Endothelial cell of umbilical vein (primary cell): ENCODE results near the gene FAM222B.

GRCh38 chr17:28841735-28843089 lies at the start of gene FAM222B:
TSS of gene FAM222B (minus strand) at chr17:28842790.
- PRO-cap = bidirectional peak, plus-strand start at chr17:28842386, minus-strand start at chr17:28842385; bidirectional peak, plus-strand start at chr17:28842885, minus-strand start at chr17:28842783
CAGE:
- cytosol, long polyA minus RNA = start-site peak on the minus strand at chr17:28842765-28842805, 26 reads
- cytosol, long polyA plus RNA = start-site peak on the minus strand at chr17:28842750-28842812, 44 and 68 reads in 2 replicates
- long polyA plus RNA = no peak
- nucleus, long polyA minus RNA = start-site peak on the minus strand at chr17:28842429-28842757, 169 reads
- nucleus, long polyA plus RNA = start-site peak on the minus strand at chr17:28842753-28842814, 84 and 73 reads in 2 replicates

- PRO-cap = no peak
CAGE:
- cytosol, long polyA minus RNA = no peak
- cytosol, long polyA plus RNA = no peak
- long polyA plus RNA = no peak
- nucleus, long polyA minus RNA = no peak
- nucleus, long polyA plus RNA = no peak
Observed at GRCh38 chr17:28891493-28892136, 5.9 kb downstream of the FLOT2 start.

DNA sequence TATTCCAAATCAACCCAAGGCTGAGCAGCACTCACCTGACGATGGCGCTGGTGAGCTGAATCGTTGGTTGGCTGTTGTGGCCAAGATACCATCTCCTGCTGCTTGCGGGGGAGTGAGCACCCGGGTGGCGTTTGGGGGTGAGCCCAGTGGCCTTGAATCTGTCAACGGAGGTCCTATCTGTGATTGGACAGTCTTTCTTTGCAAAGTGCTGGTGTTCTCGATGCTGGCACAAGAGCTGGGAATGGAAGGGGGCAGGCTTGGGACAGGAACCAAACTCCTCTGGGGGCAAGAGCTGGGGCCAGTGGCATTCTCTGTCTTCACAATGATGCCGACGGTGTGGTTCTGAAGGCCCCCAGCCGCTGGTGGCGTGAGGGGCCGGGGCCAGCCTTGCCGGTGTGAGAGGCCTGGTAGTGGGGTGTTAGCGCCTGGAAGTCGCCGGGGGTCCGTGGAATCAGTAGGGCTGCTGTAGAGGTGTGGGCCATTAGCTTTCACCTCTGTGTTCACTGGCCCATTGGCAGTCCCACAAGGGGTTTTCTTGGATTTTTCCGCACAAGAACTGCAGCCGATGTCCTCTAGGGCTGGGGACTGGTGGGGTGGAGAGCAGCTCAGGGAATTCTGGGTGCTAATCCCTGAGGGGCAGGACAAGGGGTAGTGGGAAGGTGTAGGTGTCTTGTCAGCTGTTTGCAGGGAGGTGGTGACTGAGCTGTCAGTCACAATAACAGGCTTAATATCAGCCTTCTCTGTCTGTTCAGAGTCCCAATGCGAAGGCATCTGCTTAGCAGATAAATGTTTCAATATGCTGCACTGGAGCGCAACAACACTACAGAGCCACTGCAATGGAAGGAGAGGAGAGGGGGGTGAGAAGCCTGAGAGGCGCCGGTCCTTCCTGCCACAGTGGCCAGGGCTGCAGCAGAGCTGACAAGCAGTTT lies 9.8 kb upstream of the DHRS13 start:
- PRO-cap = no peak
CAGE:
- cytosol, long polyA minus RNA = no peak
- cytosol, long polyA plus RNA = no peak
- long polyA plus RNA = no peak
- nucleus, long polyA minus RNA = no peak
- nucleus, long polyA plus RNA = no peak

DNA sequence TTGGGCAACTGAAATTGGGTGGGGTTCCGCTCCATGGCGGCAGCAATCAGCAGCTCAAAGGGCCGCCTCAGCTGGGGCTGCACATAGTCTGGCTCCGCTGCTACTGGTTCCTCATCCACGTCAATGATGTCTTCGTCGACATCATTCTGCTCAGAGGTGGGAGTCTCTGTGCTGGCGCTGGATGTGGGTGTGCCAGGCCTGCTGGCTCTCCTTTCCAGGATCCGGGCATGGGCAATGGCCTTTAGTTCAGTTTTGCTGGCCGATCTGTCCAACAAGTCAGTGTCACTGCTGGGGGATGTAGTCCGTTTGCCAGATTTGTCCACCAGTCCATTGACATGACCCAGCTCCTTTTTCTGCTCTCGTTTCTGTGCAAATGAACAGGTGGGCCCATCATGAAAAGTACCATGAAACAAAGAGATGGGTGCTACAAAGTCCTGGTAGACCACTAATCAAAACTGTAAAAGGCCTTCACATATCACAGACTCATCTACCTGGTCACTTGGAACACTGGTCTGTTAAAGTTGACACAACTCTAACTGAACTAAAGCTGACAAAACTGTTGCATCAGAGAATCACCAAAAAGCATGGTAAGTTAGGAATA lies 21.2 kb upstream of the DHRS13 start:
- PRO-cap = no peak
CAGE:
- cytosol, long polyA minus RNA = no peak
- cytosol, long polyA plus RNA = no peak
- long polyA plus RNA = no peak
- nucleus, long polyA minus RNA = no peak
- nucleus, long polyA plus RNA = no peak

- PRO-cap = no peak
CAGE:
- cytosol, long polyA minus RNA = no peak
- cytosol, long polyA plus RNA = no peak
- long polyA plus RNA = no peak
- nucleus, long polyA minus RNA = no peak
- nucleus, long polyA plus RNA = no peak
Observed at GRCh38 chr17:28926769-28927212, 23.9 kb upstream of the DHRS13 start.

DNA sequence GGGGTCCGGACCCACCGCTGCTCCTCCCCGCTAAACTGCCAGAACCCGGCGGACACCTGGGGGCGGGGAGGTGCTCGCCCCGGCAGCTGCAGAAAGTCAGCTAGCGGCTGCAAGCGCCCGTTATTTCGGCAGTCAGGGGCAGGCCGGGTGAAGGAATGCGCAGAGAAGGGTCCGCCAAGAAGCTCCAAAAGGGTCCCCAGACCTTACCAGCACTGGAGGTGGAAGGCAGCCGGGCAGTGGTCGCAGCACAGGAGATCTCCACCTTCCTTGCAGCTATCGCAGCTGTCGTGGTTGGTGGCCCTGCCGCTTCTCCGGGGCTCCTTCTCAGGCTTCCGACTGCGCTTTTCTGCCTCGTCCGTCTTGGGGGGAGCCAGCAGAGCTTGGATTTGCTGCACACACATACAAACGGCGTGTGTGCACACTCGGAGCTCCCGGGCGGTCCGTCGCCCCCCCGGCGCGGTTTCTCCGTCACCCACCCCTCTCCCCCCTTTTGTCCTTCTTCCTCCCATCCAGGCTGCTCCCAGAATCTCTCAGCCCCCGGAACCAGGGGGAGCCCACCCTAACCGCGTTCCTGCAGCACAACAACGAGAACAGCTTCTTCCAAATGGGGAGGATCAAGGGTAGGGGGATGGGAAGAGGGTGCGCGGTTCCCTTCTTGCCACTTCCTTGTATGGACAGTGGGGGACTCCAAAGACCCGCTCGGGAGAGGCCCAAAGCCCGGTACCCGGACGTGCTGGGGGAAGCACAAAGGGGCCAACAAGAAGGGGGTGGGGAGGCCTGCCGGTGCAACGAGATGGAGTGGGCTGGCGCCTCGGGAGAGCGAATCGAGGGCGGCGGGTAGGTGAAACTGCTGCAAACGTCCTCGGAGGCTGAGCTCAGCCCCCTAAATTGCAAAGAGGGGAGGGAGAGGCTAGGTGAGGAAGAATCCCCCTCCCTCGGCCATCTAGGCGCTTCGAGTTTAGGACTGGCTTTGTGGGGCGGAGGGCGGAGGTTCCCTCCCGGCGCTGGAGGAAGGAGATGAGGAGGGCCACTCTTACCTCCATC lies 1.1 kb downstream of the PHF12 start:
- PRO-cap = bidirectional peak, plus-strand start at position 131 of the sequence, minus-strand start outside the sequence; bidirectional peak, plus-strand start at position 384 of the sequence, minus-strand start at position 348 of the sequence; bidirectional peak, plus-strand start at position 759 of the sequence, minus-strand start at position 586 of the sequence
CAGE:
- cytosol, long polyA minus RNA = start-site peak on the minus strand centred at position 482 of the sequence, 250 bp wide, 16 reads
- cytosol, long polyA plus RNA = start-site peak on the minus strand centred at position 503 of the sequence, 487 bp wide, 27 and 32 reads in 2 replicates
- long polyA plus RNA = start-site peak on the minus strand centred at position 588 of the sequence, 341 bp wide, 16 and 40 reads in 2 replicates
- nucleus, long polyA minus RNA = start-site peak on the plus strand centred at position 640 of the sequence, 308 bp wide, 162 reads
- nucleus, long polyA plus RNA = no peak

DNA sequence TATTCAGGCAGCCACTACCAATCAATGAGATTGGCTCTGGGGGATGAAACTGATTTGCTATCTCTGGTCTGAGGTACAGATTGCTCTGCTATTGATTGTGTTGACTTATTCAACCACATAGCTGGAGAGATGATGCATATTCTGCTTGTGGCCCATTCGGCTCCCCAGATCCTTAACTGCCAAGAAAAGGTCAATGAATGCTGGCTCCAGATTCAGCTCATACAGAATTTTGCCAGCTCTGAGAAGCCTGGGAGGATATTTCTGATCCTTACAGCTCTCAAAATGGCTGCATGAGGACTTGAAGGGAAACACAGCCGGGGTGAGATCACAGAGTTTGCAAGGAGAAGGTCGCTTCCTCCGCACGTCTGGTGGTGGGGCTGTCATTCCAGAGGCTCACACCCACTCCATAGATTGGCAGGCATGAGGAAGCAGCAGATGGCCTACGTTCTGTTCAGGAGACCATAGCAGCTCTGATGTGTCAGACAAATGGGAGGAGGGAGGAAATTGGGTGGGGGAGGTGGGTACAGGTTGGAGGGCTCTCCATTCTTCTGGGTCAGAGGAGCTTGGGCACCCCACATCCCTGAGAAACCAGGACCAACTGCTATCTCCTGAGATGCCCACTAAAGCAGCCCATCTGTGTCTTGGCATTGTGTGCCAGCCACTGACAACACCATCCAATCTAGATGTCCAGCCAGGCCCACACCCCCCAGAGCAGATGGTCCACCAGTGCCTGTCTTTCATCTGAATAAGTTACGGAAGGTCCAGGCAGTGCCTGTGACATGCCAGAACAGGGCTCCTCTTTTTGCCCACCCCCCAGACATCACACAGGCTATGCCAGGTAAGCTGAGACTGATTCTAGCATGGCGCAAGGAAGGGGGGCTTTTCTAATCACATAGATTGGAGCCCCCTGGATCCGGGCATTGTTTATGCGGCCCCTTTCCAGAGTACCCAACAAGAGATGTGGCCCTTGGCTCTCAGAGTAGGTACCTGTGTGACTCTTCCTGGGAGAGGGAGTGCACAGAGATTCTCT lies 22.1 kb downstream of the SEZ6 start:
- PRO-cap = no peak
CAGE:
- cytosol, long polyA minus RNA = no peak
- cytosol, long polyA plus RNA = no peak
- long polyA plus RNA = no peak
- nucleus, long polyA minus RNA = no peak
- nucleus, long polyA plus RNA = no peak

- PRO-cap = no peak
CAGE:
- cytosol, long polyA minus RNA = no peak
- cytosol, long polyA plus RNA = no peak
- long polyA plus RNA = no peak
- nucleus, long polyA minus RNA = no peak
- nucleus, long polyA plus RNA = no peak
Observed at GRCh38 chr17:29031932-29032449, 10.9 kb upstream of the PIPOX start.

DNA sequence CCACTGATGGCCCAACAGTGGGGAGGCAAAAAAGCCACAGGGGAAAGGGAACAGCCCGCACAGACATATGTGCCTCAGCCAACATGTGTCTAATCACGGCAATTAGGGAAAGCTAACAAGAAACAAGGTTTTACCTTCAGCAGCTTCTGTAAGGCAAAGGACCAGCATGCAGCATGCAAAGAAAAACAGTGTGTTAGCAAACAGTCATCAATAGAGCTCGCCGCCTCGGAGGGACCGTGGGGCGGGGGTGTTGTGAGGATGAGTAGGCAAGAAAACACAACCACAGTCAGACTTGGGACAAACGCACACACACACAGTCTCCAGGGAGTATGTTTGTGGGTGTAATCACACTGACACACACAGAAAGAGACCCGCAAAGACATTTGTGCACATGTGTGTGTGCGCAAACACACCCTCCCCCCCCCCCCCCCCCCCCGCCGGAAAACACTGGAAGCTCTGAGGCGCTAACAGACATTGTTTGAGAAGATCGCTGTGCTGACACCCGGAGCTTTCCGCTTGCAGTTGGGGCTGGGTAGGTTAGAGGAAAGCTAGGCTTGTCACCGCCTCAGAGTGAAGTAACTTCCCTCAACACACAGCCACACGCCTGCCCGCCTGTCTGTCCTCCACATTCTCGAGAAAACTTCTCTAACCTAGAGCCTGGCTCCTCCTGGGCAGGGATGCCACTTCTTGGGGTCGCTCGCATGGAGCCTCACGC lies 63.7 kb downstream of the MYO18A start:
- PRO-cap = no peak
CAGE:
- cytosol, long polyA minus RNA = no peak
- cytosol, long polyA plus RNA = no peak
- long polyA plus RNA = no peak
- nucleus, long polyA minus RNA = no peak
- nucleus, long polyA plus RNA = no peak

GRCh38 chr17:29124824-29125332 lies 55.3 kb downstream of the MYO18A start:
- PRO-cap = no peak
CAGE:
- cytosol, long polyA minus RNA = no peak
- cytosol, long polyA plus RNA = no peak
- long polyA plus RNA = no peak
- nucleus, long polyA minus RNA = no peak
- nucleus, long polyA plus RNA = no peak

DNA sequence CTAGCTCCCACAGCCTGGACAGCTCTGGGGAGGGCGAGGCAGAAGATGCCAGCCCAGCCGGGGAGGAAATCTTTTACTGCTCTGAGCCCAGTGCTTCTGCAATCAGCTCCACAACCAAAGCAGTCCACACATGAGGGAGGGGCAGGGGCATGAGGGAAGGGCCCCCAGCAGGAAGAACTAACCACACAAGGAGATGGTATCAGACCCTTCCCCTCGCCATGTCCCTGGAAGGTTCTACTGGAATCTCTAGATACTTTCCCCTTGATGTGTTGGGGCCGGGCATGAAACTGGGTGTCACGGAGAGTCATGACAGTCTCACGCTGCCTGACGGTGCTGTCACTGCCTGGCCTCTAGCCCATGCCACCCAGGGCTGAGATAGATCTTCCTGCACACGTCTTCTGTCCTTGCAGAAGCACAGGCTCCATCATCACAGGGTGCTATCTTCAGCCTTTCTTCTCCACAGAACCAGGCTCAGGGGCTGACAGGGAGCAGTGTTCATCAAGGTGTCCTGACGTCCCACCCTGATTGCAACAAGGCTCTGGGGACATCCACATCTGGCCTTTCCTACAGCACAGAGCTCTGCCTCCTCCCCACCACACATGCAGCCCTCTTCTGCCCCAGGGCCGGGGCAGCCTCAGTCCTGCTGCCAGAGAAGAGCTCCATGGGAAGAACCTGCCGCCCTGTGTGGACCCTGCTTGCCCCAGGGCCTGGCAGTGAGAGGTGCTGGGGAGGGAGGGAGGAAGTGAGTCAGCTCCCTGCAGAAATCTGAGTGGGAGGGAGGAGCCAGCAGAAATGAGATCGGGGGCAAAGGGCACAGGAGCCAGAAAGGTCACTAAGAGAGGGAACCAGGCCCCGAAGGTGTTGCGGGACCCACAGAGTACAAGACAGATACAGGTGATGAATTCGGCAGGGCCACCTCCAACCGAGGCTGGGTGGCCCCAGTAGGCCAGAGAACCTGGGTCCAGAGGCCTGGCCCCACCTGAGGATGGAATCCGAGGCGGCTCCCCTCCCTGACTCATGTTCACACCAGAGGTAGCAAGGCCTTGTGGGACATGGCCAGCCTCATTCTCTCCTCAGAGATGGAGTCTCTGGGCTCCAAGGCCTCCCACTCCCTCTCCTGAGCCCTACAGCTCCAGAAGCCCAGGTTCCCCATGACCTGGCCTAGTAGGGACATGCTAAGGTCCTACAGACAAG lies 25.1 kb downstream of the MYO18A start:
- PRO-cap = no peak
CAGE:
- cytosol, long polyA minus RNA = no peak
- cytosol, long polyA plus RNA = no peak
- long polyA plus RNA = no peak
- nucleus, long polyA minus RNA = no peak
- nucleus, long polyA plus RNA = no peak

DNA sequence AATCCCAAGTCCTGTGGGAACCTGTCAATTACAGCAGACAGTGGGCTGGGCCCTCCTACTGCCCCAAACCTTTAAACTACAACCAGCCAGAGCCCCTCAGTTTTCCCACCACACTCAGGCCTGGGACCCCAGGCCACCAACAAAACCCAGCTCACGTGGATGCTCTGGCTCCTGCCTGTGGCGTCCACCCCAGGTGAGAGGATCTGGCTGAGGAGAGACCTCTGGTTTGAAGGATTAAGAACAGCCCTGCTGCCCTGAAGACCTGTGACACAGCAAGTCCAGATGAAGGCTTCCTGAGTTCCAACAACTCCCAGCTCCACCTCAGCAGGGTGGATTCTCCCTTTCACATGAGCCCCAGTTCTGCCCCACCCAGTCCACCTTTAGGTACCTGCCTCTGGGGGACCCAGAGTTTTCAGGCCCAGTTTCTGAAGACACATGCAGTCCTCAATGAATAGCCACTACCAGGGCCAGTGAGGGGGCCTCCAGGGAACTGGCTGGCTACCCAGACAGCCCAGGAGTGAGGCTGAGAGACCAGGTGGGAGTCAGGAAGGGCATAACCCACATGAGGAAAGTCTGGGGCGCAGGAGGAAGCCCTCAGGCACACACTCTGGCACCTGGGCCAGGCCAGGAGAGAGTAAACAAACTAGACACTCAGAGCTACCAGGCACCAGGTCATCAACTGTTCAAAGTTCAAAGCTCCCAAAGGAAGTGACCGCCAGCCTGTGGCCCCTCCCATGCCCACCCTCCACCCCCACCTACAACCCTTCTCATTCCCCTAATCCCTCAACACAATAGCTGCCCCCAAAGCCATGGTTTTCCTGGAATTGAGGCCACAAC lies 2.3 kb downstream of the MYO18A start:
- PRO-cap = no peak
CAGE:
- cytosol, long polyA minus RNA = no peak
- cytosol, long polyA plus RNA = no peak
- long polyA plus RNA = no peak
- nucleus, long polyA minus RNA = no peak
- nucleus, long polyA plus RNA = no peak

- PRO-cap = no peak
CAGE:
- cytosol, long polyA minus RNA = no peak
- cytosol, long polyA plus RNA = no peak
- long polyA plus RNA = no peak
- nucleus, long polyA minus RNA = no peak
- nucleus, long polyA plus RNA = no peak
Observed at GRCh38 chr17:29262239-29262518, 15.5 kb downstream of the CRYBA1 start.

DNA sequence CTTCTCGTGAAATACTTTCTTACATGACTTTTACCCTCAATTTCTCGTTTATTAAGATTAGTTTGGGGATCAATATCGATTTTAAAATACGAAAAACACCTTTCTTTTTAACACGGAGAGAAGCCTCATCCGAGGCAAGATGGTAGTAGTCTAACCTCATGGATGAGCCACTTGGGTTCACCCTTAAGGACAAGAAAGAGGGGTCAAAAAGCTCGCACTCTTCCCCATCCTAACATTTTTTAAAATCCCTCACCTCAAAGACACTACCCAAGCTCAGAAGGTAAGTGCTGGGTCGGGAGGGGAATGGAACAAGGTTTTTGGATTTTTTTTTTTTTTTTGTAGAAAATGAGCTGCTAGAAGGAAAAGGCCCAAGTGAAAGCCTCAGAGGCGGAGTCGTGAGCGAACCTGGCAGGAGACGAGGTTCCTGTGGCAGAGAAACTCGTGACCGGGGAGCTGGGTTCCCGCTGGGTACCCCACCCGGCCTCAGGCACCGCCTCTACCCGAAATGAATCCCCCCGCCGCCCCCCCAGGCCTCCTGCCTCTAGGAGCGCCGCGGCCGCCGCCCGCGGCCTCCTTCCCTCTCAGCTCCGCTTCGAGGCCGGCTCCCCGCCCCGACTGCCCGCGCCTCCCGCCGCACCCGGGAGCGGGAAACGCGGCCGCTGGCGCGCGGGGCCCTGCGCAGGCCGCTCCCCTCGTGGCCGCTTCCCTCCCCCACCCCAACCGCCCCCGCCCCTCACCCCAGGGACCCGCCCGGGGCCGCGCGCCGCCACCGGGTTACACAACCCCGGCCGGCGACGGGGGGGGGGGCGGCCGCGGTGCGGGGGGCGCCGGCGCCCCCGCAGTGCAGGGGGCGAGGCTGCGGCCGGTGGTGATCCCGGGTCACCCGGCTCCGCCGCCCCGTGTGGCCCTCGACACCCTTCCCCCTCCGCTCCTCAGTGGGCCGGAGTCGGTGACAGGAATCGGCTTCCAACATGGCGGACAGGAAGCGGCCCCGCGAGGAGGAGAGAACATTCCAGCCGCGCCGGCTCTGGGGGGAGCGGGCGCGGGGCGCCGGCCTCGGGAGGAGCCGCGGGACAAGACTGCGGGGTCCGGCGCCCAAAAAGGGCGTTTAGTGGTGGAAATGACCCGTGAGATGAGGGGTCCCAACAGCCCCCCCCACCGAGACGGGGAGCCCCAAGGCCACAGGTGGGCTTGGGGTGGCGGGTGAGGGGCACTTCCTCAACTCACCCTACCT lies 1.4 kb downstream of the NUFIP2 start:
- PRO-cap = unidirectional peak, plus-strand start at position 442 of the sequence; bidirectional peak, plus-strand start at position 540 of the sequence, minus-strand start at position 617 of the sequence; bidirectional peak, plus-strand start at position 981 of the sequence, minus-strand start at position 903 of the sequence
CAGE:
- cytosol, long polyA minus RNA = no peak
- cytosol, long polyA plus RNA = no peak
- long polyA plus RNA = no peak
- nucleus, long polyA minus RNA = no peak
- nucleus, long polyA plus RNA = no peak

GRCh38 chr17:29589958-29590193 lies 428 bp upstream of the GIT1 start:
- PRO-cap = no peak
CAGE:
- cytosol, long polyA minus RNA = no peak
- cytosol, long polyA plus RNA = no peak
- long polyA plus RNA = no peak
- nucleus, long polyA minus RNA = no peak
- nucleus, long polyA plus RNA = no peak

DNA sequence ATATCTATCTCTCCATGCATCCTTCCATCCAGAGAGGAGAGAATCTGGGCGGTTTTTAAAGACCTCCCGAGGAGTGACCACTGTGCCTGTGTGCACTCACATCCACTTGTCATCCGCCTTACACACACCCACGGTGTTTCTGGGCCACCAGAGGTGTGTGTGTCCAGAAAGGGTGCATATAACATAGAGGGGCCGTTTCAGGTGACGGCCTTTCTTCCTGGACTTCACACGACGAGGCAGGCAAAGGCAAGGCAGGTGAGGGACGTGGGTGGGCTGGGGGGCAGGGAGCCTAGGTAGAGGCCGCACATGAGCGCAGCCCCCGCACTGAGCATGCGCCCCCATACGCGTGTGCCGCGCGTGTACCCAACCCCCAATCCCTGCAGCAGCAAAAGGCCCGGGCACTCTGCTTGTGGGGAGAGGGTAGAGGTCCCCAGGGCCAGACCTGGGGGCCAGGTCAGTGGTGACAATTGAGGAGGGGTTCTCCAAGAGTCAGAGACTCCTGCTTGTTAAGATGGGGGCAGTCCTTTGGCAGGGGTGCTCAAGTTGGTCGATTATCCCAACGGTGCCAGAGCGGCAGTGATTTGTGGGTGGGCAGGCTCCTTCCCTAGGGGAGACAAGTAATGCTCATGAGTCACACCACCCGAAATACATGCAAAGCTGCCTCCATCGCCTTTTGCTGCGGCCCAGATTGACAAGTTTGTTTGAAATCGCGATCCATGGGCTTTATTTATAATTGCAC lies 915 bp upstream of the GIT1 start:
- PRO-cap = no peak
CAGE:
- cytosol, long polyA minus RNA = no peak
- cytosol, long polyA plus RNA = no peak
- long polyA plus RNA = no peak
- nucleus, long polyA minus RNA = no peak
- nucleus, long polyA plus RNA = no peak

- PRO-cap = no peak
CAGE:
- cytosol, long polyA minus RNA = no peak
- cytosol, long polyA plus RNA = no peak
- long polyA plus RNA = no peak
- nucleus, long polyA minus RNA = no peak
- nucleus, long polyA plus RNA = no peak
Observed at GRCh38 chr17:29613966-29614478, 8.7 kb downstream of the CORO6 start.

DNA sequence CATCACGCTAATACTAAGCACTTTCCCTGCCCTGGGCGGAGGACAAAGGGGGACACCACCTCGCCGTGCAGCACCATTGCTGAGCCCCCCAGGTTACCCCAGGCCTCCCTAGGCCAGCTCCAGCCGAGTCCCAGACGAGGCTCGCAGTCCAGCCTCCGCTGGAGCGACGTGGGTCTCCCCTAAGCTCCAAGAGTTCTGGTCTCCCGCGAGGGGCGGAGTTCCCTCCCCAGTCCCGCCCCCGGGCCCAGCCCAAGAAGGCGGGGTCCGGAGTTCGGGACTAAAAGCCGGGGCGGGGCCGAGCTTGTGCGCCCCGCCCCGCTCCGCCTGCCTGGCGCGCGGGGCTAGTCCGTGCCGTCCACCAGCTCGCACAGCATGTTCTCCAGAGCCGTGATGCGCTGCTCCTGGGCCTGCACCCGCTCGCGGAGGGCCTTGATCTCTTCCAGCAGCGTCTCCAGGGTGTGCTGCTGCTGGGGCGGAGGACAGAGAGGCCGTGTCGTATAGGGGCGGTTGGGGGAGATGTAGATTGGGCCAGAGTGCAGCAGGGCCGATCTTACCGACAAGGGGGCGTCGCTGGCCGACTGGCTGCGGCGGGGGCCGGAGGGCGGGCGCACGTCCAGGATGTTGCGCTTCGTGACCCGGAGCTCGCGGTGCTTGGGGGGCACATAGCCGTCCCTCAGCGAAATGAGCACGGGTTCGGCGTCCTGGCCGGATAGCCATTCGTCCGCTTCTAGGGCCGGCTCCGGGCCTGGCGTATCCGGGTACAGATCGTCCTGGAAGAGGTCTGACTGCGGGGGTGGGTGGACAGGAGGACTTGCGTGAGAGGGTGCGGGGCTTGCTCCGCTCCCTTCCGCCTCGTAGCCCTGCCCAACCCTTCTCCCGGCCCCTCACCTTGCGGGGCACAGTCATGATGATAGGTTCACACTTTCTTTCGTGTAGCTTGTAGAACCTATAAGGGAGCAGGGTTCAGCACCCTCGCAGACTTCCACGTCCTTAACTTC lies 7.0 kb downstream of the CORO6 start:
- PRO-cap = bidirectional peak, plus-strand start at position 373 of the sequence, minus-strand start at position 197 of the sequence
CAGE:
- cytosol, long polyA minus RNA = no peak
- cytosol, long polyA plus RNA = no peak
- long polyA plus RNA = no peak
- nucleus, long polyA minus RNA = no peak
- nucleus, long polyA plus RNA = no peak

DNA sequence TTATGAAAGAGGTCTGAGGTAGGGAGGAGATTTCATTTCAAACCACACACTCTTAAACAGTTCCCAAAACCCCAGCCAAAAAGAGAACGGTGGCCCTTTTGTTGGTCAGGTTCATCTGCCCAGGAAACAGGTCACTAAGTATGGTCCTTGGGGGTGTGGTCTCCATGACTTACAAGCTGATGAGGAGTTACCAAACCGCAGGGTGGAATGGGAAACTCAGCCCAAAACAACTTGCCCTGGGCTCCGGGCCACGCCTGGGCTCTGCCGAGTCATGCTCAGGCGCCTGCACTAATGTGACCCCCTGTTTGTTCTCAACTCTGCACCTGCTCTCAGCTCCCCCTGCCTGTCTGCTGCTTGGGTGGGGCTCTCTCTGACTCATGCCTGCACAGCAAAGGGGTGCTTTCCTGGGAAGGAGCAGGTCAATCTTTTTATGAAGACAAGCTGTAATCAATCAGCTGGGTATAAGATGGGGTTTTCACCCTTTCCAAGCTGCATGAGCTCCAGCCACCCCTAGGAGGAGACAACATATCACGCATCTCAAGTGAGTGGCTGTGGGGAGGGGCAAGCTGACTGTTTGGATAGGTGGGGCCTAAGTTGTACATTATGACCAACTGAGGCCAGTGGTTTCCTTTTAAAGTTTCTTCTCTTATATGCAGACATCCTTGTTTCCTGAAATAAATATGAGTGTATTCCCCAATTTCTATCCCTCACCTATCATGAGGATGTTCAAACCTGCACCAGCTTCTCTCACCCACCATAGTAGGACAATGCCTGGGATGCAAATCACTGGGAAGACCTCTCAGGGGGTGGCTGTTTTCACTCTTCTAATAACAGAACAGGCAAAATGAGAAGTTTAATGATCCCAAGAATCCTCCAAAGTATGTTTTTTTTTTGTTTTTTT lies 16.7 kb upstream of the CORO6 start:
- PRO-cap = no peak
CAGE:
- cytosol, long polyA minus RNA = no peak
- cytosol, long polyA plus RNA = no peak
- long polyA plus RNA = no peak
- nucleus, long polyA minus RNA = no peak
- nucleus, long polyA plus RNA = no peak

DNA sequence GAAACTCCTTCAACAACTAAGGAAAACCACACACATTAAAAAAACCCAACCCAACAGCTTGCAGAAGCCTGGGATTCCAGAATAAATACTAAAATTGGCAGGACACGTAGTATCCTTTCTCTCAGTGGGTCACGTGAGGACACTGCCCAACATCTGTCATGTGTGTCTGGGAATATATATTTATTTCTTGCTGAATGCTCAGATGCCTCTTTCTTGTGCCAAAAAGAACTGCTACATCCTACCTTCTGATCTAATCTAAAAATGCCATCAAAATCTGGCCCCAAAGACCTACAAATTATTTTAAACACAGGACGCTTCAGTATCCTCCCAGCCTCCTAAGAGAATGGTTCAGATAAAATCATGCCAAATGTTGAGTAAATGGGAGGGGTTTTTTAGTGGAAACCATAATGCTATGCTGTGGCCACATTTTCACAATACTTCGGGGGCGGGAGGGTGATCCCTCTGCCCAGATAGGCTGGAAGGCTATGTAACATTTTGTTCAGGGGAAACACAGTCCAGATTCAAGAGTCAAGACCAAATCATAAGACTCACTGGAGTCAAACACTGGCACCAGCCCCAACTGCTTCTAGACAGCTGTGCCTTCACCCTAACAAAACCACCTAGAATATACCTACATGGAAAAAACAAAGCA lies 22.9 kb upstream of the CORO6 start:
- PRO-cap = no peak
CAGE:
- cytosol, long polyA minus RNA = no peak
- cytosol, long polyA plus RNA = no peak
- long polyA plus RNA = no peak
- nucleus, long polyA minus RNA = no peak
- nucleus, long polyA plus RNA = no peak